ENCODE results near the genes KLHDC3 and CRIP3.

DNA sequence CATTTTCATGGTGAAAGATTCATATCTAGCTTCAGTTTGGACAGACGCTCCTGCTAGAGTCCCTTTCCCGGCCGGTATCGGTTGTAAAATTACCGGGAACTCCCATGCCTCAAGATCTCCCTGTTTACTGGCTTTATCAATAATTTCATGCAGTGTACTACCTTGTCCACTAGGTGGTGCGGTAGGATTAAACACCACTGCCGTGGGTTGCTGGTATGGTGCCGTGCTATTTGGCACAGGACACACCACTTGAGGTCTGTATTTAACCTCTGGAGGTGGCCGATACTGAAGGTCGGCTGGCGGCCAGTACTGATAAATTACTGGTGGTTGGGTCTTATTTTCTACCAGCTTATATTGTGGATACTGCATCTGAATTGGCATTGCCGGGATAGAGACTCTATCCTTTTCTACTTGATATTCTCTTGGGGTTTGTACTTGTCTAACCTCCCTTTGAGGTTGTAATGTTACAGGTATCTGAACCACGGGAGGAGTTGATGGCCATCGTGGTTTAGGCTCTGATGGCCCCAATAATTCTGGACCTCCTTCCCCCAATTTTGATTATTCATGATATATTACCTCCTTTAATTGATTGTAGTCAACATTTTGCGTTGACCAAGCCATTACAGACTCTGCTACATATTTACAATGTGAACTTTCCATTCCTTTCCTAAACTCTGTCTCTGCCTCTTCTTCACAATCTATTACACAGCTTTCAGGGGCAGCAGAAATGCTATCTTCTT lies 11.0 kb upstream of the C6orf226 start:
- PRO-cap = no peak

DNA sequence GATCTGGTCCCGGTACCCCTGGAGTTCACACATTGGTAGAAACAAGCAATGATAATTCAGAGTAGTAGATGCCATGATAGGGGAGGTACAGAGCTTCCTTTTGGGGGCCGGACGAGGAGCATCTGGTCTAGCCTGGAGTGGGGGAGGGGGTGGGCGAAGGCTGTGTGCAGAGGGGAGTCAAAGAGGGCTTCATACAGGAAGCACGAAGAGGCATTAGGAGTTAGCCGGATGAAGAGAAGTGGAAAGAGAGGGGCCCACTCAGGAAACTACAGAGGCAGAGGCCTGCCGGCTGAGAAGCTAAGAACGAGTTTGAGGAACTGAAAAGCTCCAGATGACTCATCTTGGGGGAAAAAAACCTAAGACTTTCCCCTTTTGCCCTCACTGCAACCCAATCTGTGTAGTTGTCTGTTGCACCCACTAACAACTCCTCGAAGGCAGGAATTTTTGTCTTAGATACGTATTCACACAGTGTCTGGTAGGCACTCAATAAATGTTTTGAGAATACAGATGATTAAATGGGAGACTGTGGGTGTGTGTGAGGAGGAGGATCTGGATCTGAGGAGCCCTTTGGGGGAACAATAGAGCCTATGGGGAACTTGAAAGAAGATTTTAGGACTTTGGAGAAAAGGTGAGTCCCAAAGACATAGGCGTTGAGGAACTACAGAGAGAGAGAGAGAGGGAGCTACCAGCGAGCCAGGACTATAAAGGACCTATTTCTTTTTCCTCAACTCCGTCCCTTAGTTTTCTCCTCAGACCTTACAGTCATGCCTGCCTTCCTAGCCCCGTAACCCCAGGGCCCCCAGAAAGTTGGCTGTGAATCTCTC lies 809 bp downstream of the CNPY3 start:
- PRO-cap = bidirectional peak, plus-strand start at position 386 of the sequence, minus-strand start at position 268 of the sequence

GRCh38 chr6:43014025-43014982 lies at the start of gene KLHDC3:
KLHDC3 (plus strand) TSS chr6:43014249.
- PRO-cap = bidirectional peak, plus-strand start at chr6:43014268, minus-strand start at chr6:43013919

- PRO-cap = no peak
Observed at GRCh38 chr6:43052366-43053205, 1.1 kb downstream of the CUL7 start.

DNA sequence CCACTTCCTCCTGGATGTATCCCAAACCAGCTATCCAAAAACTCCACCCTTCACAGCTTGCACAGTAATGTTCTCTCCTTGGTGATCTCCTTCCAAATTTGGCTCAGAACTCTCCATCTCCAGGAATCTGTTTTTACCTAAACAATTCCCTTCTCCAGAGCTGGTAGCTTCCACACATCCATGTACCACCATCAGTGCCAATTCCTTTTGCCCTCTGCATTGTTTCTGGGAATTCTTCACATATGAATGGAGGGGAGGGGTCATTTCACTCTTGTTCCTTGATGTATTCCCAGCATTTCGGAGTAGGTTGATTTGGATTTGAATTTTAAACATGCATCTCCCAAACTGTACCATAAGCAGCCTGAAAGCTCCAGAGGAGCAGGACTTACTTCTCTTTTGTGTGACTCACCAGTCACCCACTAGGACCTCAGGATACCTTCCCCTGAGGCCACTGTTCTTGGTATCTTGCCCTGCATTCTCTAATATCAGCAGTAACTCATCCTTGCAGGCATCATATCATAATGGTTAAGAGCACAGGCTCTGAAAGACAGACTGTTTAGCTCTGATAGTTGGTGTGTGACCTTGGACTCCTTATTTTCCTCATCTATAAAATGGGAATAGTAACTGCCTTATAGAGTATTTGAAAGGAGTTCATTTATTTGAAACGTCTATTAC lies 766 bp downstream of the MRPL2 start:
- PRO-cap = no peak

DNA sequence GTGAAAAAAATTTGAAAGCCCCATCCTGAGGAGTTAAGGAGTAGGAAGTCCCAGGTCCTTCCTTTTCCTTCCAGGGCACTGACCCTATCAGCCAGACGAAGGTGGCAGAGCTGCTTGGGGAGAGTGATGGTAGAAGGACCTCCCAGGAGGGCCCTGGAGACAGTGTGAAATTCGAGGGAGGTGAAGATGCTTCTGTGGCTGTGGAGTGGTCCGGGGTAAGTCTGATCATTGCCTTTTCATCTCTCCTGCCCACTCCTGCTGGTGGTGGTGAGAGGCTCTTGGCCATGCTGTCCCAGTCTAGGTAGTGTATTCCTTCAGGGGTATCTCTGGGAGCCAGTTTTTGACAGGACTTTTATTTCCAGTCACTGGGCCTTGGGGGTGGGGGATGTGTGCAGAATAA lies 3.4 kb upstream of the PTK7 start:
- PRO-cap = no peak

GRCh38 chr6:43096412-43097166 lies 20.5 kb downstream of the PTK7 start:
- PRO-cap = unidirectional peak, minus-strand start at chr6:43096812

- PRO-cap = no peak
Observed at GRCh38 chr6:43169907-43170617, 1.0 kb upstream of the SRF start.

GRCh38 chr6:43172081-43172908 lies 1.2 kb downstream of the SRF start:
- PRO-cap = bidirectional peak, plus-strand start at chr6:43172390, minus-strand start at chr6:43172256; unidirectional peak, minus-strand start at chr6:43172658; unidirectional peak, minus-strand start at chr6:43172770

- PRO-cap = bidirectional peak, plus-strand start at chr6:43247036, minus-strand start at chr6:43246833
Observed at GRCh38 chr6:43246373-43247170, 3.3 kb downstream of the TTBK1 start.

GRCh38 chr6:43308257-43309193 lies at the start of gene CRIP3:
CRIP3 (minus strand) TSS chr6:43308826.
- PRO-cap = unidirectional peak, minus-strand start at chr6:43308798

DNA sequence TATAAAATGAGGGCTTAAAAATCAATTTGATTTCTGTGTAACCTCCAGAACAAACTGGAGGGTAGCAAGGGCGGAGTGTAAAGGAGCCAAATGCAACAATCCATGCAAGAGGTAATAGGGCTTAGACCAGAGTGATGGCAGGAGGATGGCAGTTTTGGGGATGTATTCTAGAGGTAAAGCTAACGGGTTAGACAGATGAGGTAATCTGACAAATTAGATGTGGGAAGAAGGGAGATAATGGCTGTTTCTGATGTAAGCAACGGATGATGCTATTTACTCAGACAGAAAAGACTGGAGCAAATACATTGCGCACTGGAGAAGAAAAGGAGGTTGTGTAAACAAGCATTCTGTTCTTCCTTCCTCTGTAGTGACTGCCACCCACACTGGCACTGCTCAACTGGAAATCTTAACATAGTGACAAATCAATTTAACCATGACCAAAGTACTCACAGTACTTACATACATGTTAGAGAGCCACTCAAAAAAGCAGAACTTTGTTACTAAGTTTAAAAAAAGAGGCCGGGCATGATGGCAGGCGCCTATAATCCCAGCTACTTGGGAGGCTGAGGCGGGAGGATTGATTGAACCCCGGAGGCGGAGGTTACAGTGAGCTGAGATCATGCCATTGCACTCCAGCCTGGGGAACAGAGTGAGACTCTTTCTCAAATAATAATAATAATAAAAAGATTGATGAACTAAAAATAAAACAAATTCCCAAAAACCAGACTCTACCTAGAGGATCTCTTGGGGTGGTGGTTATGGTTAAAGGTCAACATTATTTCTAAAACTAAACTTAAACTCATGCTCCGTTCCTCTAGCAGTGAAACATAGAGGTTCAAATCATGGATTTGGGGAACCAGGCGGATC lies 1.9 kb downstream of the ZNF318 start:
- PRO-cap = unidirectional peak, plus-strand start at position 509 of the sequence

DNA sequence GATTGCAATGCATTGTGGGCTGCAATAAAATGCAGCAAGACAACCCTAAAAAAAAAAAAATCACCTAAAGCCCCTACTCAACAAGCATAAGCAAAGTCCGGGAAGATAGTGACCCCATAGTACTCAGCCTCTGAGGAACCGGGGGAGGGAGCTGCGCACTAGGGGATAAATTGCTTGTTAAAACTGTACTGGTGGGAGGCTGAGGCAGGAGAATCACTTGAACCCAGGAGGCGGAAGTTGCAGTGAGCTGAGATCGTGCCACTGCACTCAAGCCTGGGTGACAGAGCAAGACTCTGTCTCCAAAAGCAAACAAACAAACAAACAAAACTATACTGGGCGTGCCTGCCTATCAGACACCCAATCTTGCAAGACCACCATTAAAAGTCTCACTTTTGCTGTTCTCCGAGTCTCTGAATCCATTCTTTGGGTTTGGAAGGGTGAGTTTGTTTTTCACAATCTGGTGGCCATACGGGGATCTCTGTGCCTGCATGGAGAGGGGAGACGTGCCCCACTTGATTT lies 21.7 kb upstream of the ZNF318 start:
- PRO-cap = no peak

DNA sequence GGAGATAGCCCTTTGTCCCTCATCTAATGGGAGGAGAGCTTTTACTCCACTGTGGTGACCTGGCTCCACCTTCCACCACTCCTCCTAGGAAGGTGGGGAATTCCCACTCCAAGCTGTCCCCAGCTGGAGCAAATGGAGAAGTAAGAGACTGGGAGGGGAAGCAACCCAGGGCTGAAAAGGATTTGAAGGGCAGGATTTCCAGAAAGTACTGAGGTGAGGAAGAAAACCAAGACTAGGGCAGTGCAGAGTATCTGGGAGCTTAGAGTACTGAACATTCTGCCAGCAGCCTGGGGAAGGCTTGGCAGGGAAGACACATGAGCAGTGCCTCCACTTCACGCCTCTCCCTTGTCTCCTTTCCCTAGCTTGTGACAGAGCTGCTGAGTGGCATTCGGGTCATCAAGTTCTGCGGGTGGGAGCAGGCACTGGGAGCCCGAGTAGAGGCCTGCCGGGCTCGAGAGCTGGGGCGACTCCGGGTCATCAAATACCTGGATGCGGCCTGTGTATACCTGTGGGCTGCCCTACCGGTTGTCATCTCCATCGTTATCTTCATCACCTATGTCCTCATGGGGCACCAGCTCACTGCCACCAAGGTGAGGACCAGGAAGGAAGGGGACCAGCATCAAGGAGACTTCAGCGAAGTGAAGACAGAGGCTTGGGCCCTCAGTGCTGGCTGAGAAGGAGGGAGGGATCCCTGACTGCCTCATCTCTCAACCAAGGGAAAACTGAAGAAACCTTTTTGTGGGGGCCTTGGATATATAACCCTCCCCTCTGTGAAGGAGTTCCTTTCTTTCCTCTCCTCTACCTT lies 7.1 kb downstream of the ABCC10 start:
- PRO-cap = no peak

DNA sequence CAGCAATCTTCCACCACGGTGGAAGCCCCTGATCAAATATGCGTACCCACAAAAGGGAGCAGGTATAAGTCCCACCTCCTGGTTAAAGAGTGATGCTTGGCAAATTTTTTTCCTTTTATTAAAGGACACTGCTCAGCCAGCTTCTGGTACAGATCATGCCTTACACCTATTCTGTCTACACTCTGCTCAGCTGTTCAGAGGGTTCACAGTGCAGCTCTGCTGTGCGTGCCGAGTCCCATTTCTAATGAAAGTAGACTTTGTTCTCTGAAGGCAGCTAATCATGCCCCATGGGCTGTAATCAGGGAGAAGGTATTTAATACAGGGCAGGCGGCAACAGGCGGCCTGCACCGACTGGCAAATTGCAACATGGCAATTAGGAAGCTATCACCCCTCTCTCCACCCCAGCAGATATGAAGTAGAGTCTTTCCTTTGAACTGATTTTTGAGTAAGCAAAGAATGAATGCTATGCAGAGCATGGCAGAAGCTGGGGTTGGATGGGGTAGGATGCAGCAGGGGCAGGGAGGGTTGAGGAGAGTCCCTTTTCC lies 16.3 kb downstream of the LRRC73 start:
- PRO-cap = no peak

DNA sequence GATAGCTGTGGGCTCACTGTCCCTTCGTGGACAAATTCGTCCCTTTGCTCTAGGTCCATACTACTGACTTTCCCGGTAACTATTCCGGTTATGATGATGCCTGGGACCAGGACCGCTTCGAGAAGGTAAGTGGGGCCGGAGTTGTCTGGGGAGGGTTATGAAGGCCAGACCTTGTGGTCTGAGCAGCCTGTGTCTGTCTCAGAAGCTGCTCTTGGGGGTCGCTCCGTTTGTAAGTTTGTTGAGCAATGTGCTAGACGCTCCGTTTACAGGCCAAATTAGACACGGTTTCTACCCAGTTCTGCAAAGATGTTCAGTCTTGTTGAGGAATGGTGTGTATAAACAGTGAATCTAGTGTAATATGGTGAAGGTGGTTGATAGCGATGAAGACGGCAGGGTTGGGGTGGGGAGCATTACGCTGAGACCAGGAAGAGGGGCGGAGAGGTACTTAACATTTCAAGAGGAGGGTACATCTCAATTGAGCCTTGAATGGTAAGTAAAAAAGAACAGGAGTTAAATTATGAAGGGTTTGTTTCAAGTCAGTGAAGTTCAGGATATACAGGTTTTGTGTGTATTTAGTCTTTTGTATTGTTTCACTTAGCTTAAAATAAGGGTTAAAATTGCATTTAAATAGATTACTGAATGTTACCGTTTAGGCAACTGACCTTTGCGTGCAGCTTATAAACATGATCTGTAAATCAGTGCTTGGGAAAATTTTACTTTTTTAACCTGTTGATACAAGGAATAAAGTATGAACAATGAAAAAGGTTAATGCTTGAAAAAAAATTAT lies 557 bp downstream of the POLR1C start:
- PRO-cap = no peak

DNA sequence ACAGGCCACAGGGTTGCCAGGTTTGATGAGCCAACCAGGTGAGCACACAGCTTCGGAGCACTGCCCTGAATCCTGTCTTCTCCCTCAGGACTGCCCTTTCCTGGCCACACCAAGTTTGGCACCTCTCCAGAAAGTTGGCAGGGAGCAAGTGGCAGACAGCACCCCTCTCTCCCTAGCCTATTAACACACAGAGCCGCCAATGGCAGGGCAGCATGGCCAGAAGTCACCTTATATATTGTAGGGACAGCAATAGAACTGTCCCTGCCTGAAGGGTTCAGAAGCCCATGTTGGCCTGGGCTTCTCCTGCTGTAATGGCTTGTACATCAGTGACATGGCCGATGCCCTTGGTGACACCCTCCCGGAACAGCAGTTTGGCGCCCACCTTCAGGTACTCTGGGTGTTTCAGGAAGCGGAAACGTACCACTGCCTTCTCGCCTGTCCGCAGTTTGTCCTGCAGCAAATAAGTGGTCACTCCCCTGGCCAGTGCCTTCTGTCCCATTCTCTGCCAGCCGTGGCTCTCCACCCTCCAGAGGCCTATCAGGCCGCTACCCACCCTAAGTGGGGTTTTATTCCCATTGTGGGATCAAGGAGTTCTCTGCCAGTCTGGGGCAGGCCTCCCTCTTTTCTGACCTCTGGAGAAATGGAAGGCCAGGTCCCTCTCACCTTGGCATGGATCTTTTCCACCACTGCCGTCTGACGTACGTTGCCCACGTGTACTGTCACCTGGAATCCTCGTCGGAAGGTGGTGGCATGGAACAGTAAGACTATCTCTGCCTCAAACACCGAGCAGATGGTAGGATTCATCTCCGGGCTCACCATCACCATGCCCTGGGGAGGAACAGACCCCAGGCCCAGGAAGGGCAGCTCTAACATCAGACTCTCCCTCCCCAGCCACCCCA lies 7.5 kb downstream of the GTPBP2 start:
- PRO-cap = no peak

- PRO-cap = no peak
Observed at GRCh38 chr6:43667083-43668032, 20.2 kb downstream of the MRPS18A start.

- PRO-cap = unidirectional peak, minus-strand start at chr6:43668979; unidirectional peak, minus-strand start at chr6:43669042
Observed at GRCh38 chr6:43668689-43669612, 18.6 kb downstream of the MRPS18A start.

- PRO-cap = no peak
Observed at GRCh38 chr6:43709817-43710178, 22.2 kb upstream of the MRPS18A start.